ENCODE results near the genes MMP10, SLN and C11orf87.

DNA sequence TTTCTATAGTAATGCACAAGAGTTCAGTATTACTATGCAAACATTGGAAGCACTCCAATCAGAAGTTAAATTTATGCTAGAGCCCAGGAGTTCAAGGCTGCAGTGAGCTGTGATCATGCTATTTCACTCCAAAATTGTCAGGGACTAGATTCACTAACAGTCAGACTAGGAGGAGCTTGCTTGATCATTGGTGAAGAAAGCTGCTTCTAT is 32.5 kb upstream of the TMEM123 start:
- PRO-cap: no peak
- RAMPAGE, long total RNA, 4 experiments: no peak in any of the 4 experiments

DNA sequence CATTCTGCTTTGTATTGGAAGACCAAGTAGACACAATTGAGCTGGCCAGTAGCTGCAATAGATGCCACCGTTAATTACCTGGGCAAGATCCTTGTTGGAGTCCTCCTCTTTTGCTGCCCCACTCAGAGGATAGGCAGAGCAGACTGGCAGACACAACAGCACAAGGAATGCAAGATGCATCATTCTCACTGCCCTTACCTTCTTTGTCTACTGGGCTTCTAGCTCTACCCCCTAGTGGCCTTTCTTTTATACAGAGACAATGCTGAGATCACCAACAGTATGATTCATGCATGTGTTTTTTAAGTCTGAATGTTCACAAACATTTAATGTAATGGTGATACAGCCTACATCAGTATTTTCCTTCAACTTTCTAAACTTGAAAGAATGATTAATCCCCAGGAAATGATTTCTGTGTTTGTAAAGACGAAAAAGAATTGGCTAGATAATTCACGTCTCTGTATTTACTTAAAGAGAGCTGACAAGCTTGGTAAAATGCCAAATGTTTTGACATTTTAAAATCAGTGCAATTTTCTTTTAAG is at the start of gene MMP10:
MMP10 (minus strand) TSS at position 220 of the 539 bp plus-strand sequence.
- PRO-cap: no peak
- RAMPAGE, long total RNA, 4 experiments: no peak in any of the 4 experiments

- PRO-cap: no peak
- RAMPAGE, long total RNA, 4 experiments: no peak in any of the 4 experiments
These were observed 36.2 kb downstream of the DCUN1D5 start for GRCh38 chr11:103055728-103056202.

- PRO-cap: no peak
- RAMPAGE, long total RNA, 4 experiments: no peak in any of the 4 experiments
These were observed 226.4 kb upstream of the DDI1 start for GRCh38 chr11:103810046-103810493.

DNA sequence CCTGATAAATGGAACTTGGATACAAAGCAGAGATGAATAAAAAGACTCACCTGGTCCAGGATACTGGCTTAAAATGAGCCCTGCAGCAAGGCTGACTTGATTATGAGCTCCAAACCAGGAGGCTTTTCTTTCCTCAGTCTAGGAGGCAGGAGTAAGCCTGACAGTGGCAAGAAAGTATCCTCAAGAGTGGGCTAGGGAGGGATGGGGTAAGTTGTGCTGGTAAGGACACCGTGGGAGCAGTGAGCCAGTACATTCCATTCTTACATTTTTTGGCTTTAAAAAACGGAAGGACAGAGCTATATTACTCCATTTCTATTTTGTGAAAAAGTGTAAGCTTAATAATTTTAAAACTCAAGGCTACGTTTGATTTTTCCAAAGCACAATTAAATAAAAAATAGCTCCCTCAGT is 187.1 kb upstream of the DDI1 start:
- PRO-cap: no peak
- RAMPAGE, long total RNA, 4 experiments: start-site peak on the minus strand in 3 of 4 experiments, centred at positions 147 to 166 of the sequence, 39 to 104 reads per replicate

DNA sequence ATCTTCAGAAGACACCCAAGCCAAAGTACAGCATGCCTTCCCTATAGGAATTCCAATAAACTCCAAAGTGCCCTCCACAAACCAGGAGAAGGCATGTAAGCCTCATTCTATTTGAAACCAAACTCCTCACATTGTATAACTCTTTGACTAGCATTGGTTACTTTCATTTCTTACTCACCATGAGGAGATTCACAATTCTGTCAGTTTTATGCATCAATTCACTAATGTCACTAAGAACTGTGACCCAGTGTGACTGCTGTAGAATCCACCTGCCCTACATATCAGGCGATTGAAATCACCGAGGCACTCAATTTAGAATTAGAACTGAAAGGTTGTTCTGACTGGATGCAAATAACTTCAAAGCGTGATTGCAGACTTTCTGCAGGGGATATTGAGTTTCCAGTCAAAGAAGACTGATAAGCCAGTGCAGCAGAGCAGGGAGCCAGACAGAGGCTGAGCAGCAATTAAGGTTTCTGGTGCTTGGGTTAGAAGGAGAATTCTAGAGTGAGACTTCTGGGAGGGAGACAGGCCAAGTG is 107.0 kb upstream of the DDI1 start:
- PRO-cap: no peak
- RAMPAGE, long total RNA, 4 experiments: no peak in any of the 4 experiments

GRCh38 chr11:104965852-104966127 is 2.6 kb downstream of the CASP4 start:
- PRO-cap: no peak
- RAMPAGE, long total RNA, 4 experiments: no peak in any of the 4 experiments

GRCh38 chr11:105026063-105026449 is 3.1 kb upstream of the CASP5 start:
- PRO-cap: no peak
- RAMPAGE, long total RNA, 4 experiments: no peak in any of the 4 experiments

DNA sequence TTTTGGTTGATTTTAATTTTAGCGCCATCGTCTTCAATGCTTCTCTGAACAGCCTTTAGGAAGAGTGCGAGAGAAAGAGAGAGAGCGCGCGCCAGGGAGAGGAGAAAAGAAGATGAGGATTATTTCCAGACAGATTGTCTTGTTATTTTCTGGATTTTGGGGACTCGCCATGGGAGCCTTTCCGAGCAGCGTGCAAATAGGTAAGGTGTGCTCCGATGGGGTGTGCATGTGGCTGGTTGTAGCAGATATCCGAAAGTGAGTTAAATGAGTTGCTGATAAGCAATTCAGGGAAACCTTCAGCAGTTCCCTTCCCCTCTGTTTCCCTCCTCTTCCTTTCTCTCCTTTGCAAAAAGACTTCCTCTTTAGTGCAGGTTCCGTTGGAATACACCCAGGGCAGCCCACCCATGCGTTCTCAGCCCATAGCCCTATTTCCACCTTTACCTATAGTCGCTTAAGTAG is 1.0 kb downstream of the GRIA4 start:
- PRO-cap: no peak
- RAMPAGE, long total RNA, 4 experiments: no peak in any of the 4 experiments

DNA sequence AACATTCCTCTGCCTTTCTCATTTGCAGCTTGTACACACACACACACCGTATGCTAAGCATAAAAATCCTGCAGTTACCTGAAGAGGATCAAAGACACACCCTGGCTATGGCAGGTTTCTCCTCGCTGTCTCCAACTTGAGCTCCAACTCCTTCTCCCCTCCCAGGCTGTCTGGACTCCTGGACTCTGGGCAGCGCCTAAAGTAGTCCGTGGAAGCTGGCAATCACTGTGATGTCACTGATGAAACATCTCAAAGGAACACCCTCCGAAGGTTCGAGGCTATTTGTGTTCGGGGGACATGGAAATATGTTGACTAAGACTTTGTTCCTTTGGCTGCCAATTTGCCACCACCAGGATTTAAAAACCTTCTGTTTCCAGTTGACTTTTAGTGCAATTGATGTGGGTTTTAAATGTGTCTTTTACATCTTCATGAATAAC is at the start of gene SLN:
SLN (minus strand) TSS at position 172 of the 437 bp plus-strand sequence.
- PRO-cap: unidirectional peak, minus-strand start at position 172 of the sequence
- RAMPAGE, long total RNA, 4 experiments: no peak in any of the 4 experiments

- PRO-cap: no peak
- RAMPAGE, long total RNA, 4 experiments: no peak in any of the 4 experiments
These were observed 538 bp downstream of the RAB39A start for GRCh38 chr11:107928781-107929190.

GRCh38 chr11:108236373-108237109 is 13.7 kb downstream of the ATM start:
- PRO-cap: no peak
- RAMPAGE, long total RNA, 4 experiments: no peak in any of the 4 experiments

- PRO-cap: no peak
- RAMPAGE, long total RNA, 4 experiments: no peak in any of the 4 experiments
These were observed 145.2 kb downstream of the DDX10 start for GRCh38 chr11:108809933-108810513.

DNA sequence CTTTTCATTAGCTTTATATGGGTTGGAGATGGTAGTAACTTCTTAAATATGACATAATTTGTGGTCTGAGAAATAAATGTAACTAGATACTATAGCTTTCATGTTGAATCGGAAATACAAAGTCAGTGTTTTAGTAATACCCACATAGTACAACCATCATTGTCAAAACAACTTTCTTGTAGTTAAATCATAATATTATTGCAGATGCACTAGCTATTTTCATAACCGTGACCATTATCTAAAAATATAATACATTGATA is 171.2 kb downstream of the DDX10 start:
- PRO-cap: no peak
- RAMPAGE, long total RNA, 4 experiments: no peak in any of the 4 experiments

DNA sequence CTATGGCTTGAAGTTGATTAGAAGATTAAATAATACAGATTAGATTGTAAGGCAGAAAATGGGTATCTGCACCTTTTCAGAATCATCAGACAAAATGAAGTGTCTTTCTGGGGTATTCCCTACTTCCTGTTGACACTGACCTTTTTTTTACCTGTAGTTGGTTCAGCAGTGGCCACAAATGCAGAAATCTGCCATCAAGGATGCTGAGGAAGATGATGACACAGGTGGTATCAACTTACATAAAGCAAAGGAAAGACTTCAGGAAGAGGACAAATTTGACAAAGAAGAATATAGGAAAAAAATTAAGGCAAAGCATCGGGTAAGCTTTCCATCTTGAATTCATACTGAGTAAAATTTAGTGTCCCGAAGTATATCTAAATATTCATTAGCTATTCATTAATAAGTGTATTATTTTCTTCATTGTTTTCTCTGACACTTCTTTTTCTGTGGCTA is 176.3 kb downstream of the DDX10 start:
- PRO-cap: no peak
- RAMPAGE, long total RNA, 4 experiments: no peak in any of the 4 experiments

DNA sequence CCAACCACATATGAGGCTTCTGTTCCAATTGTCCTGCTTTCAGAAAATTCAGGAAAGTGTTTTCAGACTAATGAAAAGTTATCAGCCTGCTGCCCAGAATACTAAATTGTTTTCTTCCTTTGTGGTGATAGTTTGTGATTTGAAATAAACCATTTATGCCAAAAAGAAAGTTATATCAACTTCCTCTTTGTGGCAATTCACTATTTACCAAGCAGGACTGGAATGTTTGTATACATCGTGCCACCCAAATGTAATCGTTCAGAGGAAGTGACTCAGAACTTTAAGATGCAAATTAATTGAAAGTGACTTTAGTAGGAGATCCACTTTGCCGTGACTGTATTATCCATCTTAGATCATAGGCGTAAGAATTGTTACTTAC is 230.9 kb downstream of the DDX10 start:
- PRO-cap: no peak
- RAMPAGE, long total RNA, 4 experiments: no peak in any of the 4 experiments

DNA sequence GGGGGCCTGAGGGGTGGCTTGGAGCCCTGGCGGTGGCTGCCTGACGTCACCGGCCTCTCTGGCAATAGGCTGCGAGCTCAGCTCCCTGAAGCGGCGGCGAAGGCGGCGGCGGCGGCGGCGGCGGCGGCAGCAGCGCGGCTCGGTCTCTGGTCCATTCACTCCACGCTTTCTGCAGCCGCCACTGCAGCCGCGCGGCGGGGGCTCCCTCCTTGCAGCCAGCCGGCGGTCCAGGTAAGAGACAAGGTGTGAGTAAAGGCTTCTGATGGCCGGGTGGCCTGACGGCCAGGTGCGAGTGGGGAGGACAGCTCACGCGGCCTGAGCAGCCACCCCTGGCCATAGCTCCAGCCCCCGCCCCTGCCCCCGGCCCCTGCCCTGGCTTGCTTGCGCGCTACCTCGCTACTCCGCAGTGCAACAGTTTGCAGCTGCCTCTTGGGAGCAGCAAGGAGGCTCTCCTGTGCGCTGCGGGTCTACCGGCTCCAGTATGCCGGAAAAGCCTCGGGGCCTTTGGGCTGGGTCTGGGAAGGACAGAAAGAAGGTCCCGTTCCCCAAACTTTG is at the start of gene C11orf87:
C11orf87 (plus strand) TSS at position 158 of the 555 bp plus-strand sequence.
- PRO-cap: no peak
- RAMPAGE, long total RNA, 4 experiments: no peak in any of the 4 experiments

- PRO-cap: no peak
- RAMPAGE, long total RNA, 4 experiments: no peak in any of the 4 experiments
These were observed 5.2 kb upstream of the ZC3H12C start for GRCh38 chr11:110087773-110088628.

DNA sequence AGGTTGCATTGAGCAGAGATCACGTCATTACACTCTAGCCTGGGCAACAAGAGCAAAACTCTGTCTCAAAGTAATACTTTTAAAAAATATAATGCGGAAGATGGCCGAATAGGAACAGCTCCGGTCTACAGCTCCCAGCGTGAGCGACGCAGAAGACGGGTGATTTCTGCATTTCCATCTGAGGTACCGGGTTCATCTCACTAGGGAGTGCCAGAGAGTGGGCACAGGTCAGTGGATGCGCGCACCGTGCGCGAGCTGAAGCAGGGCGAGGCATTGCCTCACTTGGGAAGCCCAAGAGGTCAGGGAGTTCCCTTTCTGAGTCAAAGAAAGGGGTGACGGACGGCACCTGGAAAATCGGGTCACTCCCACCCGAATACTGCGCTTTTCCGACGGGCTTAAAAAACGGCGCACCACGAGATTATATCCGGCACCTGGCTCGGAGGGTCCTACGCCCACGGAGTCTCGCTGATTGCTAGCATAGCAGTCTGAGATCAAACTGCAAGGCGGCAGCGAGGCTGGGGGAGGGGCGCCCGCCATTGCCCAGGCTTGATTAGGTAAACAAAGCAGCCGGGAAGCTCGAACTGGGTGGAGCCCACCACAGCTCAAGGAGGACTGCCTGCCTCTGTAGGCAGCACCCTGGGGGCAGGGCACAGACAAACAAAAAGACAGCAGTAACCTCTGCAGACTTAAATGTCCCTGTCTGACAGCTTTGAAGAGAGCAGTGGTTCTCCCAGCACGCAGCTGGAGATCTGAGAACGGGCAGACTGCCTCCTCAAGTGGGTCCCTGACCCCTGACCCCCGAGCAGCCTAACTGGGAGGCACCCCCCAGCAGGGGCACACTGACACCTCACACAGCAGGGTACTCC is 87.3 kb downstream of the RDX start:
- PRO-cap: no peak
- RAMPAGE, long total RNA, 4 experiments: no peak in any of the 4 experiments

- PRO-cap: no peak
- RAMPAGE, long total RNA, 4 experiments: no peak in any of the 4 experiments
These were observed 31.8 kb downstream of the RDX start for GRCh38 chr11:110264739-110264952.